ENCODE data around the genes NDRG4 and SLC38A7.

DNA sequence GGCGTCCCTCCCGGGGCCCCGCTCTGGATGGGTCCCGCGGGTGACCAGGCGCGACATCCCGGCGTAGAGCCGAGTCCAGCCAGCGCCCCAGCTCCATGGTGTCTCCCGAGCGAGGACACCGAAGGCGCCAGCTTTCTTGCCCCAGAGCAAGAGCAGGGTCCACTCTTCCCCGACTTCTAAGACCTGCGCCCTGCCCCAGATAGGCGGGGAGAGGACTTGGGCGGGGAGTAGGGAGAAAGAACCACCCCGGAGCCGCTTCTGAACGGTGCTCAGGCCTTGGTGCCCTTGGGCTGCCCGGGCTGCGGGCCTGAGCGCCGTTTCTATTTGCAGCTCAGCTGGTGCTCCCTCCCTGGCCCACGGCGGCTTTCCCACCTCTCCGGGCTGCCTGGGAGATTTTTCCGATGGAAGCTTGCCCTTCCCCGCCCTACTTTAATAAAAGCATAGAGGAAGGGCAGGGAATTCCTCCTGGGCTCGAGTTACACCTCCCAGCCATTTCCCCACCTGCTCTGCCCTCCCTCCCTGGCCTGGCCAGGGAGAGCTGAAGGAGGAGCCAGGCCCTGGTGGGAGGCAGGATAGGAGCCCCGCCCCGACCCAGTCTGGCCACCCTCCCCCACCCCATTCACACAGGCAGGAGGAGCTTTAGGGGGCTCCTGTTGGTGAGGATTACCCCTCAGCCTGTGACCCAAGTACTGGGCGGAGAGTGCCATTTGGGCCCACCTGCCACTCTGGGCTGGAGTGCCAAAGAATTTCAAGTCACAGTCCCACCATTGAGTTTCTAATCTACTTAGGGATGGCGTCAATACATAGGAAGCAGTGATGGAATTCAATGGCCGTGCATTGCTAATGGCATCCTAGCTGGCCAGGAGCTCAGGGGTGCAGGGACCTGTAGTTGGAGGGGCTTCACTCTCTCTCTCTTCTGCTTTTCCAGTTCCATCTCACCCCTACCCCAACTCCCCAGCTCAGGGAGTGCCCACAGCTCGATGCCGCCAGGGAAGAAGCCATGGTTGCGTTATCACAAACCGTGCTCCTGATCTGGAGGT, 2.0 kb downstream of the MMP15 start:
- RAMPAGE, long total RNA: no peak
- RRBS: 2% methylated on average over 17 of the region's 41 CpGs

DNA sequence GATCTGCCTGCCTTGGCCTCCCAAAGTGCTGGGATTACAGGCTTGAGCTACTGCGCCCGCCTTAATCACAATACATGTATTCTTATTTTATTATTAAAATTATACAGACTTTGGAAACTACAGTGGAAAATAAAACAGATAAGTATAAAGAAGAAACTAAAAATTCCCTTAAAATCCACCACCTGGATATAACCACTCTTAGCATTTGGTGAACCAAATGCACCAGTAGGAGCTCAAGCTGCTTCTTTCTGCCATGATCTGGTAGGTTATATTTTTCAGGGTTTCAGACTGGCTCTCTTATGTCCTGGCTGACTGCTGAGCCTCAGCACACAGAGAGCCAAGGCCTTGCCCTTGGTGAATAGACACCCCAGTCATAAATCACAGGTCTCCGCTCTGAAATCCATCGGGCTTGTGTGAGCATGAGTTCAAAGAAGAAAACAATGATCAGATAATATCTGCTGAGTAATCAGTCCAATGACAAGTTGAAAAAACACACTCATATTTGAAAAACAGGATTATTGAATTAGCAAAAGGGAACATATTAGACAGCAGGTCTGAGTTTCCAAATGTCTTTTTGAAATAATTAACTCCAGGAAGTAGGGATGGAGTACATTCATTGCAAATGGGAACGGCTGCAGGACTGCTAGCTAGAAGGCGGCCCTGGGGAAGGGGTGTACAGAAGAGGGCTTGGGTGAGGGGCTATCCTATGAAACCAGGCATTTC, 51.1 kb upstream of the NDRG4 start:
- RAMPAGE, long total RNA: no peak
- RRBS: no CpG with 5 or more reads among the region's 6 CpGs

- RAMPAGE, long total RNA: no peak
- RRBS: no CpG with 5 or more reads among the region's 14 CpGs
Measured at GRCh38 chr16:58467674-58468208, 32.2 kb upstream of the NDRG4 start.

DNA sequence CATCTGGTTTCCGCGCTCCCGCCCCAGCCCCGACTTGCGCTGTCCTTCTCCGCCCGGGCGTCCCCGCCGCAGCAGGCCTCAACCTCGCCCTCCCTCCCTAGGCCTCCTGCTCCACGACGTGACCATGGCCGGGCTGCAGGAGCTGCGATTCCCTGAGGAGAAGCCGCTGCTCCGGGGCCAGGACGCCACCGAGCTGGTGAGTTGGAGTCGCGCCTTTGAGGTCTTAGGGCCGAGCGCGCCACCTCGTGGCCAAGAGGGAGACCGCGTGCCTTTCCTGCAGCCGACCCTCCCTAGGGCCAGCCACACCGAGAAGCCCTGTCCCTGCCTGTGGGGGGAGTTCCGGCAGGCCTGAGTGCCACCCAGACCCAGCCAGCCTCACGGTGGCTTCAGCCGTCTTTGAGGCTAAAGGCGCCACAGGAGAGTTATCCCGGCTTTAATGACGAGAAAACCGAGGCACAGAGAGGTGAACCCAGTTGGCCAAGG, 12.2 kb upstream of the NDRG4 start:
- RAMPAGE, long total RNA: no peak
- RRBS: under 1% methylated on average over 14 of the region's 36 CpGs

- RAMPAGE, long total RNA: start-site peak on the plus strand at chr16:58500218-58500240, 32 and 61 reads in 2 replicates
- RRBS: 7% methylated on average over 4 of the region's 23 CpGs
Measured at GRCh38 chr16:58499539-58500323, at the start of gene NDRG4. NDRG4 (plus strand) TSS chr16:58500143.

- RAMPAGE, long total RNA: no peak
- RRBS: no CpG with 5 or more reads among the region's 8 CpGs
Measured at GRCh38 chr16:58586259-58586896, 43.2 kb downstream of the CNOT1 start.

DNA sequence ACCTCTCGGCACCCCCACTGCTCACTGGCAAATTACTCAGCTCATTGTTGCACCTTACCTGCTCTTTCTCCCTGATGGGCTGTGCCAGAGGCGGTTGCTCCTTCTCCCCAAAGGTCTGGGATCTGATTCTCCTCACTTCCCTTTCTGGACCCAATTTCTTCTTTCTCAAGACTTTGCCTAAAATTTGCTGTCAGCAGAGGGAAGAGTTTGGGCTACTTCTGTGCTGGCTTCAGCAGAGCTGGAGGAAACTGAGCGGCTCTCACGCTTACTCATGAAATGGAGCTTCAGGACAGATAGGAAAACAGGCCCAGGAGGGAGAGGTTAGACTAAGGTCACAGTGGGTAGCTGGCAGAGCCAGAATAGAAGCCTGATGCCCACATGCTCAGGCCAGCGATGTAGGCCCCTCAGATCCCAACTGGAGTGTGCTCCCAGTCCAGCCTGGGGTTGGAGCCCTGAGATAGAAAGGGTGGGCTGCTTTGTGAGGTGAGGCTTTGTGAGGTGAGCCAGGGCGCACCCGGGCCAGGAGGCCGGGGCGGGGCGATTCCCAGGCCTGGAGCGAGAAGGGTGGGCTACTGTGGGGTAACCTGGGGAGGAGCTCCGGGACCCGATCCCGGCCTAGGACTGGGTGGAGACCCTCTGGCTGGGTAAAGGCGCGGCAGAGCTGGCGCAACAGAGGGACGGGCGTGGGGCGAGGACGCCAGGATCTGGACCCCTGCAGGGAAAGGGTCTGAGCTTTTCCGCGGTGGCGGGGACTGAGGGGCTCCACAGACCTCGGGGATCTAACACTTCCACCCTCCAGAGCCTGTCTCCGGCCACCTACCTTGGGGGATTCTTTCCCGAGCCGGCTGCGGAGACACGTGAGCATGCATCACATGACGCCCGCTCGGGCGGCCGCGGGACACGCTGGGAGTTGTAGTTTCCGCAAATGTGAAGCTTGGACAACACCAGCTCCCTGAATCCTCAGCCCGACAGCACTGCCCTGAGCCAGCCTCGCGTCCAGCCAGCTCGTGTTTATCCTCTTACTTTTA, at the start of gene SLC38A7:
Gene SLC38A7, minus strand, starts transcription at position 874 of the 1,028 bp plus-strand sequence.
- RAMPAGE, long total RNA: no peak
- RRBS: 1% methylated on average over 5 of the region's 42 CpGs

GRCh38 chr16:59205324-59205915, 471.3 kb upstream of the GOT2 start:
- RAMPAGE, long total RNA: no peak
- RRBS: no CpG with 5 or more reads among the region's 5 CpGs

GRCh38 chr16:59210776-59211439, 476.8 kb upstream of the GOT2 start:
- RAMPAGE, long total RNA: no peak
- RRBS: no CpG with 5 or more reads among the region's 6 CpGs

- RAMPAGE, long total RNA: no peak
- RRBS: 17% methylated on average over 14 of the region's 64 CpGs
Measured at GRCh38 chr16:63617110-63618522, 1504.2 kb downstream of the CDH11 start.

DNA sequence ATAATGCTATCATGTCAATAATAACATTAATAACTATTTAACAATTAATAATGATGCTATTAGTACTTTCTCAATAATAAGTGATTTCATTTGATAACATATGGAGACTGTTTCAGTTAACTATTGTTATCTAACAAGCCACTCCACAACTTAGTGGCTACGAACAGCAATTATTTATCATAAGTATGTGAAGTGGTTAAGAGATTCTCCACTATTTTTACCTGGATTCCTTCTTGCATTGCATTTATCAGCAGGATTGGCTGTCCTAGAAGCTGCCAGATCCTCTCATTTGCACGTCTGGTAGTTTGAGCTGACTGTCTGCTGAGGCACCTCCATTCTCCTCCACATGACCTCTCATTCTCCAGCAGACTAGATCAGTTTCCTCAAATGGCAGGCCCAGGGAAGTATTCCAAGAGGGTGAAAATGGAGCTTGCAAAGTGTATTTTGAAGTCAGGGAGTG, 870.2 kb downstream of the CDH11 start:
- RAMPAGE, long total RNA: no peak
- RRBS: no CpG with 5 or more reads among the region's 2 CpGs

DNA sequence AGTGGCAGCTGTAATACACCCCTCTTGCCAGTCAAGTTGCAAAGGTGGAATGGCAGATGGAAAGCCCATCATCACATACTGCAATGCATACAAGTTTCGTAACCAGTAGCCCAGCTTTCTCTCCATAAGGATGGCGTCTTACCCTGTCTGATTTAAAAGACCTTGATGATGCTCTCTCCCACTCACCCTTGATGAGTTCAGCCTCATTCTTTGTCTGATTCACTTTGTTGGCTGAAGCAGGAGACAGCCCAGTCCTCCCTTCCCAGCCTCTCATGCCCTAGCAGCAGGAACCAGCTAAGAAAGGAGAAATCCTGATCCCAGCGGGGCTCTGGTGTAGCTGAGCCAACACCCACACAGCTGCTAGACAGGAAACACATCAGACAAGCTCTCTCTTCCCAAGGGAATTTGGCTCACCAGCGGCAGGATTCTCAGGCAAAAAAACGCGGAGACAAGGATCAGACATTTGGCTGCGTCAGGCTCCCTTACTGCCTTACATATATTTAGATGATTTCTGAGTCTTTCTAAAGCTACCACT, 211.6 kb downstream of the CDH11 start:
- RAMPAGE, long total RNA: no peak
- RRBS: no CpG with 5 or more reads among the region's 7 CpGs

GRCh38 chr16:64947014-64947735, 174.7 kb downstream of the CDH11 start:
- RAMPAGE, long total RNA: no peak
- RRBS: no CpG with 5 or more reads among the region's 10 CpGs

DNA sequence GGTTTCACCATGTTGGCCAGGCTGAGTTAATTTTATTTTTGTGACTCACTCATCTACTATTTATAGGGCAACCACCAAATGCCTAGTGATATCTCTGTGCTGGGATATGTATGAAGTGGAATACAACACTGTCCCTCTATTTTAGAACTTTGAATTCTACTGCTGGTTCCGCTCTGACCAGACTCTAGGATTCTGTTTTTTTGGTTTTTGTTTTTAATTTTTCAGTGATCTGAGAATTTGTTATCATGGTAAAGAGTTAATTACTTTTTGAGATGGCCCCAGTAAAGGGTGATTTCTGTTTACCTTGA, 188.7 kb upstream of the CDH11 start:
- RAMPAGE, long total RNA: no peak
- RRBS: no CpG with 5 or more reads among the region's 1 CpG

GRCh38 chr16:66133595-66134281, 232.8 kb upstream of the CDH5 start:
- RAMPAGE, long total RNA: no peak
- RRBS: no CpG with 5 or more reads among the region's 6 CpGs

- RAMPAGE, long total RNA: no peak
- RRBS: 91% methylated on average over 1 of the region's 13 CpGs
Measured at GRCh38 chr16:66166444-66167071, 199.9 kb upstream of the CDH5 start.

- RAMPAGE, long total RNA: no peak
- RRBS: no CpG with 5 or more reads among the region's 11 CpGs
Measured at GRCh38 chr16:66359618-66360239, 6.8 kb upstream of the CDH5 start.

DNA sequence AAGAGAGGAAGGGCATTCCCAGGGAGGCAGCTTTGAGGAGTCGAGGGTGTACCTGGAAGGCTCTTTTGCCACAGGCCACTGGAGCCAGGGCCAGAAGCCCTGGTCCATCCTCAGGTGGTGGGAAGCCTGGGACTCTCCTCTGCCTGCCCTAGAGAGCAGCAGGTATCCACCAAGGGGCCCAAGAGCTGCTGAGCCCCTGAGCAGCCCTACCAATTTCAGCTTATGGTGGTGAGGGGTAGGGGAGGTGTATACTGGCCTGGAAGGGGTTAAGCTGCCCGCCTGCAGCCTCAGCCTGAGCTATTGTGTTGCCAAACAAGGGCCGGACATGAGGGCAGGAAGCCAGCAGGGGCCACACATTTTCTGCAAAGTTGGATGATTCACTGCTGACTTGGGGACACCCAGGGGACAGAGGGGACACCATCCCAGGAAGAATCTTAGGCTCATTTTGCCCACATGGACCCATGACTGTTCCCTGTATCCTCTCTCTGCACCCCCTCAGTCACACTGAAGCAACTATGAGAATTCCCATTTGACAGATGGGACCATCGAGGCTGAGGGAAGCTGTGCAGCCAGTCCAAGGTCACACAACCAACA, 1.8 kb downstream of the CDH5 start:
- RAMPAGE, long total RNA: no peak
- RRBS: no CpG with 5 or more reads among the region's 4 CpGs

DNA sequence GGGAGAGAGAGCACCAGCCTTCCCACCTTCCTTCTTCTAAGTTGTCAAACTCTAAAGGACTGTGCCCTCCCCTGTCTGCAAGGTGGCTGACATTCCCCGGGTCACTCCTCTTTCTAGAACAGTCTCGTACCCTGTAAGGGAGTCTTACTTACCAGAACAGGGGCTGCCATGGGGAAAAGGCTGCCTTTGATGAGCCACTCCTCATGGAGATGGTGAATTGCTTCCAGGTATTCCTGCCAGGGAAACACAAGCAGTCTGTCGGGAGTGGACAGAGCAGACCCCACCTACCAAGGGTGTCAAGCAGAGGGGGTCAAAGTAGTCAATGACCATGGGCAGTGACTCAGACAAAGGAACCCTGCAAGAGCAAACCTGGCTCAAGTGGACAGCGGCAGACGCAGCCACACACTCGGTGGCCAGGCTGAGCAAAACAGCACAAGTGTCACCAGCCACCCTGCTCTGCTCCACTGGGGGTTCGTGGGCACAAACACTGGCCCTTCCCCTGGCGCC, 36.3 kb downstream of the TK2 start:
- RAMPAGE, long total RNA: no peak
- RRBS: no CpG with 5 or more reads among the region's 8 CpGs

DNA sequence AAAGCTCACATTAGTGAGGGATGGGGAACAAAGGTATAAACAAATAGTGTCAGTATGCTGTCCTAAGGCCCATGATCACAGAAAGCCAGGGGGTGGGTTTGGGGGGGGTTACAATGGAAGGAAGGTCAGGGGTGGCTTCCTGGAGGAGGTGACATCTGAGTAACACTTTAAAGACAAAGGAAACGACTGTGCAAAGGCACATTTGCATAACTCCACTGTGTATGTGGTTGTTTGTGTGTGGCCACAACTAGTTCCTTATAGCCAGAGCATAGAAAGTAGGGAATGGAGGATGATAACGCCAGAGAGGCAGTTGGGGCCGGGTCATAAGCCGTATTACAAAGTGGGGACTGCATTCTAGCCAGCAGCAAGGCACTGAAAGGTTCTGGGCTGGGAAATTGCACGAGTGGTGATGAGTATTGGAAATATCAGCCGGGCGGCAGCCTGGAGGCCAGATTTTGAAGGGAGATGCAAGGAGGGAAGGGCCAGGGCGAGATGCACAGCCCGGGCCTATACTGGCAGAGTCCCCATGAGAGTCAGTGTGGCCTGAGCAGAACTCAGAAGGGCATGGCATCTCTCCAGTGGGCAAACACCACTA, 33.7 kb downstream of the TK2 start:
- RAMPAGE, long total RNA: no peak
- RRBS: 76% methylated on average over 4 of the region's 9 CpGs